Measurements from ENCODE around the gene ATXN7L1.

DNA sequence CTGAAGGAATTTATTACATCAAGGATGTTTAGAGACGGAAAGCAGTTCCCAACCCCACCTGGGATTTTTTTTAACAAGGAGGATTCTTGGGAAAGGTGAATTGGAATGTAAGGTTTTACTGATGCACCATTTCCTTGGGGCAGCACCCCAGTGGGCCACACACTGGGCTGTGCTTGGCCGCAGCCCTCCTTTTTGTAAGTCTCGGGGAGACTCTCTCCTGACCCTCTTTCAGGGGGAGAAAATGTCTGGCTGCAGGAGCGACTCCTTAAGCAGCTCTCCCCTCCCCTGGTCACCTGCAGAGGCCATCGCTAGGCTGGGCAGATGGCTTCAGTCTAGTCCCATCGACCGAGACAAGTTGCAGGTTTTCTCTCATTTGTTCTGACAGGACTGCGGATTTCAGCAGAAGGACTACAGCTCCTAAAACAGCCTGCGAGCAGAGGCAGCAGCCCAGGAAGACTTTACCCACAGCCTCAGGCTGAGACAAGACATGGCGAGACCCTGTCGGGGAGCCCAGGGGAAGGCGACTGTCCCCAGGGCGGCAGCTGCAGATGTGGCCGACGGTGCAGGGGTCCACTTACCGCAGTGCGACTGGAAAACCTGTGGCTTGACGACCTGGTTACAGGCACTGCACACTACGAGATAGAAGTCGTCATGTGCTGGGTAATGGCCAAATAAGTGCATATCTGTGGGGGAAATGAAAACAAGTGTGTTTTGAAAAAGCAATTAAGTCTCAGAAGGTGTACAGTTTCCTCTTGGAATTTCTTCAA lies 88.2 kb downstream of the ATXN7L1 start:
- PRO-cap, result unidirectional peak, plus-strand start at position 420 of the sequence
- RAMPAGE, long total RNA, result no peak

- PRO-cap, result no peak
- RAMPAGE, long total RNA, result no peak
These were observed 81.7 kb downstream of the ATXN7L1 start for GRCh38 chr7:105794536-105795359.

DNA sequence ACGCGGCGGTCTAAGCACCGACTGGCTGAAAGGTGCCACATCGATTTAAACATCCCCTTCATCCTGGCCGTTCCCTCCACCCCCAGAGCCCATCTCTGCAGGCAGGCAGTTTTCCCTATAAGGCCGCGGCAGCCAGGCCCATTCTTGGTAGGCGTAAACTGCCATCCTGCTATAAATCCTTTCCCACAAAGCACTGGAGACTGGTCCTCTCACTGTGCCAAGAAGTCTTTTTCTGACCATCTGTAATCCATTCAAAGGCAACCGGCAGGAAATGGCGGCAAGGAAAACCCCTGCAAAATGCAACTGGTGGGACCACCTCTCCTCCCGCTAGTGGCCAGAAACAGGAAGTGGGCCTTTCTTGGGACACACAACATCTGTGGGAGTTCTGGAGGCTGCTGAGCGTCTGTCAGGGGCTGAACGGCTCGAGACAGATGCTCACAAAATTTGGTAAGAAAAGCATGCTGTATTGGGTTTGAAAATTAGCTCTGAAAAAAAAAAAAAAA lies 22.4 kb downstream of the ATXN7L1 start:
- PRO-cap, result no peak
- RAMPAGE, long total RNA, result no peak

DNA sequence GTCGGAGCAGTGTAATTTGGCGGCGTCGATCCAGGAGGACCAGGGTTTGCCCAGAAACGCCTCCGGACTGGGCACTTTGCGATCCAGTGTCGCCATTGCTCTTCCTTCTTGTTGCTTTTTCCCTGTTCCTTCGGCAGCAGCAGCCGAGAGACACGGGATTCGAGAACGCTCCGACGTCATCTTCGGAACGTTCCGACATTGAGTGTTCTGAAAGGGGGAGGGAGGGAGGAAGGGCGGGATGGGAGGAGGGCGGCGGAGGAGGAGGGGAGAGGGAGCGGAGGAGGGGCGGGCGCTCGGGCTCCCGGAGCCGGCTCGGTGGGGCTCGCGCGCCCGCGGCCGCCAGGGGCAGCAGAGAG lies at the start of gene ATXN7L1:
Gene ATXN7L1 (minus strand): TSS at position 221 of the 356 bp plus-strand sequence.
- PRO-cap, result bidirectional peak, plus-strand start outside the sequence, minus-strand start at position 120 of the sequence
- RAMPAGE, long total RNA, result no peak

- PRO-cap, result no peak
- RAMPAGE, long total RNA, result no peak
These were observed 1.3 kb upstream of the ATXN7L1 start for GRCh38 chr7:105877715-105878011.

DNA sequence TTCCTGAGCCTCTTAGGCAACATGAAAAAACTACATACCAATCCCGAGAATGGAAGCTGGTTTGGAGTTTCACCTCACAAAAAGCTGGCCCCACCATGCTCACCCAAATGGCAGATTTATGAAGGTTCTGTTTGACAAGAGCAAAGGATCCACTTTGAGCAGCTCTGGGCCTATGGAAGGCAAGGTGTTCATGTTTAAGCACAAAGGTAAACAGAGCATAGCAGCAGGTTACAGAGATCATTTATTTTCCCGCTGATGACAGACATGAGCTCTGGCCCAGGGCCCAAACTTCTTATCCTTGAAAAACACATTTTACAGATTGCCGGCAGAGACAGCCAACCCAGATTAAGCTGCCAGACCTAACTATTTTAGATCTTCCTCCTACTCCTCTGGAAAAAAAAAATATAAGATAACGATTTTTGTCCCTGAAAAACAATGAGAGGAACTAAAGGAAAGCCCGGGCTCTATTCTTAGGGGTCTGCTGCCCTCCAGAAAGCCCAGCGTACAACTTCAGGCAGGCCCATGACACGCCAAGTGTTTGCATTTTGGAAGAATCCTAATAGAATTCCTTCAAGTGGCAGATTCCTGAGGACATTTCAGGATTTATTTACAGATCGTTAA lies 40.0 kb downstream of the SYPL1 start:
- PRO-cap, result no peak
- RAMPAGE, long total RNA, result no peak

GRCh38 chr7:106111499-106112145 lies 490 bp downstream of the SYPL1 start:
- PRO-cap, result bidirectional peak, plus-strand start at chr7:106112014, minus-strand start at chr7:106112010
- RAMPAGE, long total RNA, result no peak

- PRO-cap, result no peak
- RAMPAGE, long total RNA, result no peak
These were observed 69.8 kb upstream of the SYPL1 start for GRCh38 chr7:106182006-106182208.

GRCh38 chr7:106257448-106258692 lies 26.9 kb downstream of the NAMPT start:
- PRO-cap, result no peak
- RAMPAGE, long total RNA, result no peak

DNA sequence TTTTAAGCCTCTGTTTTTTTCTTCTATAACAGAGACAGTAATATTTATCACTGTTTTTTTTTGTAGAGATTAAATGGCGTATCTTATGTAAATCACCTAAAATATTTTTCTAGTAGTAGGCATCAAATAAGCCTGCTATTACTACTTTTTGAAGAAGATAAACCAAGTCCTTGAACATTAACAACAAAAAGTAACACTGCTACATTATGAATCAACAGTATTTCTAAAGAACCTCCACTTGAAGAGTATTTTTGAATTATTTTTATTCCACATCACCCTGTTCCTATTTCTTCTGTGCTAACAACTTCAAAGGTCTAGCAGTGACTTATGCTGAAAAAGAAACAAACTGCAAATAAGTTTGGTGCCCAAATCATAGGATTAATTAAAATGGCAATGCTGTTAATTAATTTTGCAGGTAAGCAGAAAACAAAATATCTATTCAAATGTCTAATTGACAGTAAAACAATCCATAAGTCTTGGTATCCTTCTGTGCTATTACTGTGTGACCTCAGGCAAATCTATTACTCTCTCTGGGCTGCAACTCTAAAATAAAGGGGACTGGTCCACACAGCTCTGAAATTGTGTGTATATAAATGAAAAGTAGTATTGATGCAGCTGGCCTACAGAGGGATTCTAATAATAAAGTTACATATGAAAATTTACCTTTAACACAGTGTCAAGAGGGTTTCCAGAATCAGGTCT lies 21.9 kb downstream of the NAMPT start:
- PRO-cap, result no peak
- RAMPAGE, long total RNA, result no peak

DNA sequence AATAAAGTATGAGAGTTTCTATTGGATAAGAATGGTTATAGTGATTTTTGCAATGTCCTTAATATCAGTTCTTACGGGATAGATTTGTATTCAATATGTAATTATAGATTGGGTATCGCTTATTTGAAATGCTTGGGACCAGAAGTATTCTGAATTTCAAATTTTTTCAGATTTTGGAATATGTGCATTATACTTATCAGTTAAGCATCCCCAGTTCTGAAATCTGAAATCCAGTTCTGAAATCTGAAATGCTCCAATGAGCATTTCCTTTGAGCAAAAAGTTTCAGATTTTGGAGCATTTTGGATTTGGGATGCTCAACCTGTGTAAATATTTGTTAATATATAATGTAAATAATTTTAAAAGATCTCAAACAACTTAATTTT lies 20.5 kb downstream of the NAMPT start:
- PRO-cap, result no peak
- RAMPAGE, long total RNA, result no peak

DNA sequence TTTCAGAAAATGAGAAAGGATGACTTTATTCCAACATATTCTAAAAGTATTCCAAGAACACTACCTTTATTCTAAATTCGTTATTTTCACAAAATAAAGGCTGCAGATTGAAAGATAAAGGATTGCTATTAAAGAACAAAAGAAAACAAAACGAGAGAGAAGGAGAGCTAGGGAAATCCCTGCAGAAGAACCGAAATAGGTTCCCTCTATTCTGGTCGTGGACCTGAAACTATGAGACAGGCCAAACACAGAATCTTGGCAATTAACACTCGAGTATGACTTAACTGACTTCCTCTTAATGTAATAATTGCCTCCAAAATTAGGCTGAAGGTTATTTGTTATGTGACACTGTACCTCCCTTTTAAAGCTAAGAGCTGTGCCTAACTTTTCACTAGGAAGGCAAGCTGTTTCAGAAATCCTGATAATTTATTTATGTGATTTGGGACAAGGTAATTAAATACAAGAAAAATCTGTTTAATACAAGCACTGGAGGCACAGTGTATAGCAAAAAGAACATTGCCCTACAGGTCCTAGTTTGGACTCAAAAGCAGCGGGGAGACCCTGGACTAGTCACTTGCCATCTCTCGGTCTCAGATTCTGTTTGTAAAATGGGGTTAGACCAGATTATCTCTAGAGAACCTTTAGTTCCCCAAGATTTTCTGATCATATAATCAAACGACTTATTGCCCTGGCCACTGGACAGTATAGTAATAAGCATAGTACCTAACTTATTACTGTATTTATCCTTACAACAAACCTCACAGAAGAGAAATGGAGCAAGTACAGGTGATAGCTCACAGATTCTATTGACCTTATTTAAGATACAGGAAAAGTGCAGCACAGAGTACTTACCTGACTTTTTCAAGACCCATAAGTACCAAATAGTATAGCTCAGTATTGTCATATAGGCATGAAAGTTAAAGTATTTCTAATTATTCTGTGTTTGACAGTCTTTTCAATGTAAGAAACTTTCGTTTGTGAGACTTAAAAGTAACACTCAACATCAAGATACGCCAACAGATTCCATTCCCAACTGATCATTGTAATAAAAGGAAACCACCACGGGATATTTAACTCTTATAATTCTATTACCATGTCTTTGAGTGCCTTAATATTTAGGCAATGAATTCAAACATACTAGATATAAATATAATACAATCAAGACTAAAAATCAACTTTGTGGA lies 11.4 kb downstream of the NAMPT start:
- PRO-cap, result no peak
- RAMPAGE, long total RNA, result no peak

GRCh38 chr7:106285341-106285937 lies 656 bp upstream of the NAMPT start:
- PRO-cap, result no peak
- RAMPAGE, long total RNA, result no peak

DNA sequence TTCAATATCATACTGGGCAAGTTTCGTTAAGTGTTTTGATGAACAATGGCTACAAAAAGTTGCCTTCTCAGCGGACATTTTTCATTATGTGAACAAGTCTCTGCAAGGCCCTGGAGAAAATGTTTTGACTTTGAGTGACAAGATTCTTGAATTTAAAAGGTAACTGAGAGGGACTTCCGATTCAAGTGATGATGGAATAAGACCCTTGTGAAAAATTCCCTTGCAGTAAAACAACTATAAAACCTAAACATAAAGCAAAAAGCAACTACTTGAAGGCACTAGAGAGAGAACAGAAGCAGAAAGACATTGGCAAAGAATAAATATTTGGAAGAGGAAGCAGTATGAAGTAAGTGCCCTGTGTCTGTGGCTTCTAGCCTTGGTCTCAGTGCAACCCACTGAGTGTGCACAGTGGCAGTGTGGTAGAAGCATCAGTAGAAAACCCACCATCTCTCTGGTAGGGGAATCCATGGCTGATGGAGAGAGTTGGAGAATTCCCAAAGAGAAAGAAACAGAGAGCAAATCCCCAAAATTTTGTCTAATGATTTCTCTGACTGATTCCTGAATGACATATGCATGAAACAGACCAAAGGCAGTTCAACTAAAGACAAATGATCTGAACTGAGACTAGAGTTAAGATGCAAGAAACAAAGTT lies 62.7 kb upstream of the NAMPT start:
- PRO-cap, result no peak
- RAMPAGE, long total RNA, result no peak

DNA sequence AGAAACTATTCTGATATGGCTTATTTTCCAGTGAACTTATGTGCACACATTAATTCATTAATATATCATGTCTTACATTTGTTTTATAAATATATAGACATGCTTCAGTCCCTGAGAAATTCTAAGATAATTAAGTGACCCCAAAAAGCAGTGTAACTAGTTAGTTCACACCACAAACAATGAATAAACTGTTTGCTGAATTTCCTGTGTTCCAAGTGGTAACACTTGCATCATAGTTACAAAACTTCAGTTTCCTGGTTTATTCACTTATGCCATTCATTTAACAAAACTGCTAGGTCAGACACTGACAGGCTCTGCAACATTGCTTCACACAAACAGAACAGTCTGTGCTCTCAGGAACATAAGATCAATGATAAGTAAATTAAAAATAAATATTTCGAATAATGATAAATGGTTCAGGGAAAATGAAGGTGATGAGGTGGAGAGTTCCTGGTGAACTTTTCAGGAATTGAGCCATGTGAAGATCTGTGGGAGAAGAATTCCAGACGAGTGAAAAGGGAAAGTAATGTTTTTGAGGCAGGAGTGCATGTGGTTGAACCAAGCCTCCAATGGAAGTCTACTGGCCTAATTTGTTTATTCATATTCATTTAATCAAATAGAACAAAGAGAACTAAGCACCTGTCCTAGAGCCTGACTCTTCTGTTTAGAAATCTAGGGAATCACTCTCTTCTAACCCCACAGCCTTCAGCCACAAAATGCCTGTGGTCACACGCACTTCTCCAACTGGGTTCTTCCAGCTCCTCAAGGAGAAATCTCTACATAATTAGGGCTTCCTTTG lies 133.4 kb upstream of the NAMPT start:
- PRO-cap, result no peak
- RAMPAGE, long total RNA, result no peak

DNA sequence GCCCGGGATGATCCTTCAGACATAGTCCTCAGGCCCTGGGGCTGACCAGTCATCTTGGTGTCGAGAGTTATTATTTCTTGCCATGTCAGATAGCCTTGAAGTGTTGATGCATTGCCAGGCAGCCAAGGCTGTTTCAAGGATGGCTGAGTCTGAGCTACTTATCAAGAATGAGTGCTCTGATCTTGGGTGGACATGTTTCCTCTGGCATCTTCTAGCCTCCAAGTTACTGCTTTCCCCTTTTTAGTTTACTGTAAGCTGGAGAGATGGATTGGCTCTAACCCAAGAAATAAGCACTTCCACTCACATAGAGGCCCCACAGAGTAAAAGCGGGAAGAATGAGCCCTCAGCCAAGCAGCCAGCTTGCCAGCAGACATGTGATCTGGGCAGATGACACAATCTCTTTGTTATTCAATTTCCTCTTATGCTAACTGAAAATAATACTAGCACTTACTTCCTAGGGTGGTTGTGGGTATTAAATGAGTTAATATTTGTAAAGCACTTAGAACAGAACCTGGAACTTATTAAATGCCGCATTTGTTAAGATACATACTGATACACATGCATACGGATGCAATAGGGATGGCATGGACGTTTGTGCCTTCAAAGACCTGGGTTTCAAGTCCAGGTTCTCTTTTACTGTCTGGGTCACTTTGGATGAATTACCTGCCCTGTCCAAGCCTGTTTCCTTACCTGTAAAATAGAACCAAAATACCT lies 136.7 kb upstream of the NAMPT start:
- PRO-cap, result no peak
- RAMPAGE, long total RNA, result no peak

- PRO-cap, result no peak
- RAMPAGE, long total RNA, result no peak
These were observed 174.9 kb upstream of the NAMPT start for GRCh38 chr7:106459660-106460068.

GRCh38 chr7:106530080-106530596 lies 130.8 kb downstream of the CCDC71L start:
- PRO-cap, result no peak
- RAMPAGE, long total RNA, result no peak

DNA sequence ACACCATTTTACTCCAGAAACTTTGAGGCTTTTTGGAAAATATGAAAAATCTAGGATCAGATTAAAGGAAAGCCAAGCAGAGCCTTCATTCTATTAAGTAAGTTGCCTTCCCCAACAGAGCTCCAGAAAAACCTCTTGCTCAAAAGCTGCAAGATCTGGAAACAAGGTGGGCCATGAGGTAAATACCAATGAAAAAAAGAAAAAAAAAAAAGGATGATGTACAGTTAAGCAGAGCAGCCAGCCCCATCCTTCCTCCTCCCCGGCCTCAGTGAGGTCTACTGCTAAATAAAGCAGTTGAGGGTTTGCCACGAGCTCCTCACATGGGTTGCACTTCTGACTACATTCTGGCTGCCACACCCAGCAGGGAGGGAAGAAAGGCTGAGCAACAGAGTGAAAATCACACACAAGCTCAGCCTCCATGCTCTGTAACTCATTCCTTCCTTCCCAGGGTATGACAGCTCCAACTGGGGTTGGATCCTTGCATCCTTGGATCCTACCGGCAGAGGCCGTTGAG lies 53.2 kb upstream of the PIK3CG start:
- PRO-cap, result no peak
- RAMPAGE, long total RNA, result no peak

- PRO-cap, result unidirectional peak, minus-strand start at chr7:106953041
- RAMPAGE, long total RNA, result no peak
These were observed 87.8 kb downstream of the PIK3CG start for GRCh38 chr7:106952734-106953380.

All from urinary bladder (tissue), 3 donors.